AG08470 (cell line): ENCODE measurements around the genes SUN3 and SPATA48.

DNA sequence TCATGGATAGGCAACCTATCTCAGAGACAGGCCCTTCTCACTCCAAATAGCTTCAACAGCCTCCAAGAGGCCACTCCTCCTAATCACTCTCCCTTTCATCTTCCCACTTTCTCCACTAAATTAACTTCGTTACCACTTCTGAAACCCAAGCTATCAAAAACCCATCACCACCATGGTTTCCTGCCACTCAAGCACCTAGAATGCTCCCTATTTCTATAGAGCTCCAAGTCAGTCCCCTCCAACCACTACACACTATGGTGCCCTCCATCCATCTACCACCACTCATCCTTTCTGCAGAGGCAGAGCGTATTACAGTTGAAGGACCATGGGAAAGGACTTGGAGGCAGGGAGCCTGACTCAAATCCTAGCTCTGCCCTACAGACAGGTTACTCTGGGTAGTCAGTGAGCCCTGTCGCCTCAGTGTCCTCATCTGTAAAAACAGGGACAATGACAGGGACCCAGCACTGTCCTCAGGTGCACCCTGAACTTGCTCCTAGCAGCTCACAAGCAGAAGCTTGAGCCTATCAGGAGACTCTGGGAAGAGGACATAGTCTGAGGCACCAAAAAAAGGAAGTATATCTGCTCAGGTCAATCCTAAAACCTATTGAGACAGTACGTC is 124.4 kb downstream of the TNS3 start:
- RRBS, result no CpG with 5 or more reads among the region's 4 CpGs

DNA sequence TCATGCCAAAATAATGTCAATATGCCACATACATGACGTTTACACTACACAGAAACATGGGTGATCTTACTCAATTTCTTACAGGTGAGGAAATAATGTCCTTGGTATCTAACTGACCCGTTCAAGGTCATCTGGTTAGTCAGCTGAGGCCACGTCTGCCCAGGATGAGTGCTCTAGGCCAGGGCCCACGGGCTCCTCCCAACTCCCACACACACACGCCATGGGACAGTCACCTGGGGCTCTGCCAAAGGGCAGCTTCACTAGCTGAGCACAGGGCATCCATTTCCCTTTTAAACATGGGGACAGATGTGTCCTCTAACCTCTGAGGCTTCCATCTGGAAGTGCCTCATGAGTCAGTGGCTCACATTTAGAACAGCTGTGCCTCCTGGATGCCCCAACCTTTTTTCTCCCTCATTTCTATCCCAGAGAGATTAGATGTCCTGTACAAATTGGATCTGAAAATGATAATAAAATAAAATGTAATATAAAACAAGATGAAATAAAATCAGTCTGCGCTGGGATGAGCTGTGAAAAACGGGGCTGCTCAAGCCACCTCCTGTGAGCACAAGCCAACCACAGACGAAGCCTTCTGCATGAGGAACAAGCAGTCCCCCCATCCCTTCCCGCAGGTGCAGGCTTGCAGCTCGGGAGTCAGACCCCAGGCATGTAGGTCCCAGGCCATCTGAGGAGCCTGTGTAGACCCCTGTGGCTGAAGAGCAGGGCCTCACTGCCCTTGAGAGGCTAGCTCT is 123.7 kb downstream of the TNS3 start:
- RRBS, result no CpG with 5 or more reads among the region's 10 CpGs

DNA sequence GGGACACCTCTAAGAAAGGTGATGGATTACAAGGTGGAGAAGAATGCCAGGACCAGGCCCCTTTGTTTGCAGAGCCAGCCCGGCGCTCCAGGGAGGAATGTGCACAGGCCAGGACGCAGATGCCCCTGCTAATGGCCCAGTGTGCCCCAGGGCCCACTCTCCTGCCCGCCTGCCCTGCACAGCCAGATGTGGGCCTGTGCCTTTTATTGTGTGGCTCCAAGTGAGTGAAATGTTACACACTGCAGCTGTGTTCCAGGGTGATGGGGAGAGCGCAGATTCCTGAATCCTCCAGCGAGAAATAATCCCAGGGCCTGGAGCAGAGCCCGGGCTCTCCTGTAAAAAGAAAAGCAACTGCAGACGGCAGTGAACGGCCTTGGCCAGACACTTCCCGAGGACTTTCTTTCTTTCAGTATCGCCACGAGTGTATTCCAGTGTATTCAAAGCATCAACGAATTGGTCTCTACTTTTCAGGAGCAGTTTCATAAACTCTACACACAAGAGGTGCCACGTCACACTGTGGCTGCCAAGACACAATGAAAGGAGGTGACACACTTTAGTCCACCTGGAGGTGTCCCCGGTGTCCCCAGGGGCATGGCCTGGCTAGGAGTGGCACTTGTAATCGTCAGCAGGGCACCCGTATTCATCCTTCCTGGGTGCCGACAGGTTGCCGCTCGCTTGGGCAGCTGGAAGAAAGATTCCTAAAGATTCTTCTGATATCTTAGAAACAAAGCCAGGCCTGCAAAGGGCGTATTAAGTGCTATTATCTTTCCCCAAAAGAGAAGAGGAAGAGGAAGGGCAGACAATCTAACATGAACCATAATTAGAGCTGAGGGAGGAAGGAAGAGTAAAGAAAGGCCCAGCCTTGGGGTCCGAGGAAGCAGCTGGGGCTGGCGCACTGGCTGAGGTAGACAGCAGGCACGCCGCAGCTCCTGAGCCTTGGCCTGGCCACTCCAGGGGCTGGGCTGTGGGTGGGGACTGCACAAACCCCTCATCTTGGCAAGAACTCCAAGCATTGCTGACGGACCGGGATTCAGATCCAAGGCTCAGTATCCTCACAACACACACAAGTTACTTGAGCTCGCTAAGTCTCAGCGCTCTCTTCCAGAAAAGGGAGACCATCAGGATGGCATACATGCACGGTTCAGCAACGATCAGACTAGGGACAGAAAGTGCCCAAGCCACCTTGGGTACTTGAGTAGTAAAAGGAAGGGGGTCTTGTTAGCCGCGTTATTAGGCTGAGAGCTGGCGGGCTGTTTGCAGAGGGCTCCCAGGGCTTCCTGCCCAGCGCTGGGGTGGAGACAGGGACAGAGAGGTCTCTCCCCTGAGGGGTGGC is 4.9 kb downstream of the TNS3 start:
- RRBS, result no CpG with 5 or more reads among the region's 35 CpGs

- RRBS, result no CpG with 5 or more reads among the region's 9 CpGs
Observed at GRCh38 chr7:47610048-47610564, 28.2 kb upstream of the TNS3 start.

DNA sequence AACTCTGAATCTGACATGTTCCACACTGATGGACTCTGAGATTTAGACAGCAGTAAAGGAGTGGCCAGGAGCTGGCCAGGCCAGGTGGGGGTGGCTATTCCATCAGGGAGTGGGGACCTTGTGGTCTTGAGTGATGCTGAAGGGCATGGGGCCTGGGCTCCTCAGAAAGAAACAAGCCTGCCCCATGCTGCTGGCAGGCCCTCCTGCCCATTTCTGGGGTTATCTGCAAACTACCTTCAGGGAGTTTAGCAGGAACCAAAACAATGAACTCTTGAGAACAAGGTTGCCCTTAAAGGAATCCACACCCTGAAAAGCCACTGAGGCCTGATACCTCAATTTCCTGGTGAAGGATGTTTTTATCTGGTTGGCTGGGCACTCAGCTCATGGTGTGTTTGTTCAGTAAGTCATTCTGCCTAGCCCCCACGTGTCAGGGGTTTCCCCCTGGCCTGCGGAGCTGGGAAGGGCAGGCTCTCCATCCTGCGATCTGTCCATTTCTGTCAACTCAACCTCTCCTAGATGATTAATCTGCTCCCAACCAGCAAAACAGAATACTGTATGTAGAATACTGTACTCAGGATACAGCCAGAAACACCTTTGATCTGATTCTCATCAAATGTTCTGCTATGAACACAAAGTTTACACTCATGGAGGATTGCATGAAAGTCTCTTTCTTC is 143.4 kb upstream of the TNS3 start:
- RRBS, result no CpG with 5 or more reads among the region's 3 CpGs

- RRBS, result no CpG with 5 or more reads among the region's 10 CpGs
Observed at GRCh38 chr7:48028856-48029387, at the start of gene SUN3. Gene SUN3 (minus strand): TSS chr7:48029107.

DNA sequence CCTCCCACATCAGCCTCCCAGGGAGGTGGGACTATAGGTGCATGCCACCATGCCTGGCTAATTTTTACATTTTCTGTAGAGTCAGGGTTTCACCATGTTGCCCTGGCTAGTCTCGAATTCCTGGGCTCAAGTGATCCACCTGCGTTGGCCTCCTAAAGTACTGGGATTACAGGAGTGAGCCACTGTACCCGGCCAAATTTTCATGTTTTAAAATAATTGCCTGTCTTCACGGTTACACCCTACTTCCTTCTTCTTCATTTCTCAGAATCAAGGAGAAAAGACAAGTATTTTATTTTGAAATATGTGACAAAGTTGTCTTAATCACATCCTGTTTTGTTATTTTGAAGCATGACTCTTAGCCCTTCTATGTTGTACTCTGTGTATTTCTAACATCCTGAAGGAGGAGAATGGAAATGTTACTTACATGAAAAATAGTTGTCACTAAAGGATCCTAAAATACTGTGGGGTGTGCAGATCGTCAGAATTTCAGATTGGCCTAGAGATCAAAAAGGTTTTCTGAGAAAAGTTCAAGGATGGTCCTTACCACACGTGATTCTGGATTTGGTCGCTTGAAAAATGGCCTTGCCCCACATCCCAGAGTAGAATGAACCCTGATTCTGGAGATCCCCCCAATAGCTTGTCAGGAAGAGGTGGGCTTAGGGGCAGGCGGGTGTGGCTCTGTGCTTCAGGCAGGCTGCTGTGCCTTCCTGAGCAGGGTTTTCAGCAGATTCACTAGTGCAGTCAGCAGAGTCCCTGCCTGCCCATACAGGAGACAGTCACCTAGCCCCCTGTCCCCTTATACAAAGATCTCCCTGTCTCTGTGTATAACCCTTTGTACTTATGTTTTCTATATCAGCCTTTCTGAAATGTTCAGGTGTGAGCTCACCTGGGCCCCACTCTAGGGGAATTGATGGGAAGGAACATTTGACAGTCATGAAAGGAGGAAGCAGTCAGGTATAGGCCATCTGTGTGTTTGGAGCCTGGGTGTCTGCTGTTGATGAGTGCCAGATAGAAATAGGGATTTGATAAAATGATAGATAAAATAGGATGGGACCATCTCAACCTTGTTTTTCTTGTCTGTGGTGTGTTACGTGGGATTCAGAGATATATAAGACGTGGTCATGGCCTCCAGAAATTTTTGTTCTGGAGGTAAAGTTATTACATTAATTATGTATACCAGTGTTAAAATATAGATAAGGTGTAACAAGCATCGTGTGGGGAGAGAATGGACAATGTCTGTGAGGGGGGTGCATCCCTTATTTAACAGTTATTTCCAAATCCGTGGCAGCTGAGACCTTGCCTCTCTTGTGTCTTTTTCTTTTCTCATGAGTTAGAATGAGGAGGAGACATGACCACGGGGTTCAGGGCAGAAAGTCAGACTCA is 8.8 kb downstream of the UPP1 start:
- RRBS, result no CpG with 5 or more reads among the region's 13 CpGs

DNA sequence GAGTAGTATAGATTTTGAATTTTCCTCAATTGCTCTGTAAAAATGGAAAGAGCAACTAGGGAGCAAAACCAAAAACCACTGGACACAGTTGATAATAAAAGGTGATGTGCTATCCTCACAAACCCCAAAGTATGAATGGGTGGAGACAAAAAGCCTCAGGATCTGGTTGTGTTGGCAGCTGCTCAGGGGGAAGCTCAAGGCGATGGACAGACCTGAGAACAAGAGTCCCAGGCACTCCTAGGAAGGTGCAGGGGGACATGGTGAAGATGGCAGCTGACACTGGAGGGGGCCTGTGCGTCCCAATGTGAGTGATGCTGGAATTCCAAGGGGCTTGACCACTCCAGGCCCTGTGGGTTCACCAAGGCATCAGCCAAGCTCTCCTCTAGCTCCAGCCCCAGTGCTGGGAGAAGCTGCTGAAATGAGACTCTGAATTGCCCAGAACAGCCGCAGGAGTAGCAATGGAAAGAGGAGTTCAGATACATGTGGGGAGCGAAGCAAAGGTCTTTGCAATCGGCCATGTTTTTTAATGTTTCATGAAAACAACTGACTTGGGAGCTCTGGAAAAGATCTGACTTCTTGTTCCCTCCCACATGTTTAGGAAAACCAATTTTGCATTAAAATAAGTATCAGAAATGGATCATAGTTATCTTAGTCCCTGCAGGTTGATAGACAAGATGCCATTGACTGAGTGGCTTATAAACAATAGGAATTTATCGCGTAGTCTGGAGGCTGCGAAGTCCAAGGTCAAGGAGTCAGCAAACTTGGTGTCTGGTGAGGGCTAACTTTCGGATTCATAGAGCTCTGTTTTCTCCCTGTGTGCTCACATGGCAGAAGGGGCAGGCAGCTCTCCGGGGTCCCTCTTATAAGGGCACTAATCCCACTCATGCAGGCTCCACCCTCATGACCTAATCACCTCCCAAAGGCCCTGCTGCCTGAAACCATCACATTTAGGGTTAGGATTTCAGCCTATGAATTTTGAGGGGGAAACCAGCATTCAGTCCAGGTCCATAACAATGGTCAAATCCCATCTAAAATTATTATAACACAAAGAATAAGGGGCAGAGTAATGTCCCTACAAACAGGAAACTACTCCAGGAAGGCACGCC is 16.2 kb downstream of the UPP1 start:
- RRBS, result no CpG with 5 or more reads among the region's 11 CpGs

GRCh38 chr7:48200898-48201713 is 29.8 kb downstream of the ABCA13 start:
- RRBS, result no CpG with 5 or more reads among the region's 22 CpGs

- RRBS, result no CpG with 5 or more reads among the region's 44 CpGs
Observed at GRCh38 chr7:48454761-48455391, 283.6 kb downstream of the ABCA13 start.

DNA sequence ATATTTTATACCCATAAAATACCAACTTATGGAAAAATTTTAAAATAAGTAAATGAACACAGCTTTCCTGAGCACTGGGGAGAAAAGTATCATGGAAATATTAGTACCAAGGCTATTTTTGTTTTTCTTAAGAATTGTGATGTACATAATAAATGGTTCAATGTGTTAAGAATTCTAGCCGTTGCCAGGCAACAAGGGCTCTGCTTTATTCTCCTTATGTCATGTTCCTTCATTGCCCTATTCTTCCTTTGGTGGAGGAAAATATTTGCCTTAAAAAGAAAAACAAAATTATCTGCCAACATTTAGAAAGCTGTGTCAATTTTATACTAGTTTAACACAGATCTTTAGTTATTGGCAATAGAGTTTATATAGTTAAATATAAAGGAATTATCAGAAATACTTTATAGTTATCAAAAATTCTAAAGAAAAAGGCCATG is at the start of gene SPATA48:
Gene SPATA48 (plus strand): TSS at position 232 of the 437 bp plus-strand sequence.
- RRBS, result no CpG with 5 or more reads among the region's 1 CpG

- RRBS, result no CpG with 5 or more reads among the region's 22 CpGs
Observed at GRCh38 chr7:50206263-50207186, 98.0 kb upstream of the IKZF1 start.

DNA sequence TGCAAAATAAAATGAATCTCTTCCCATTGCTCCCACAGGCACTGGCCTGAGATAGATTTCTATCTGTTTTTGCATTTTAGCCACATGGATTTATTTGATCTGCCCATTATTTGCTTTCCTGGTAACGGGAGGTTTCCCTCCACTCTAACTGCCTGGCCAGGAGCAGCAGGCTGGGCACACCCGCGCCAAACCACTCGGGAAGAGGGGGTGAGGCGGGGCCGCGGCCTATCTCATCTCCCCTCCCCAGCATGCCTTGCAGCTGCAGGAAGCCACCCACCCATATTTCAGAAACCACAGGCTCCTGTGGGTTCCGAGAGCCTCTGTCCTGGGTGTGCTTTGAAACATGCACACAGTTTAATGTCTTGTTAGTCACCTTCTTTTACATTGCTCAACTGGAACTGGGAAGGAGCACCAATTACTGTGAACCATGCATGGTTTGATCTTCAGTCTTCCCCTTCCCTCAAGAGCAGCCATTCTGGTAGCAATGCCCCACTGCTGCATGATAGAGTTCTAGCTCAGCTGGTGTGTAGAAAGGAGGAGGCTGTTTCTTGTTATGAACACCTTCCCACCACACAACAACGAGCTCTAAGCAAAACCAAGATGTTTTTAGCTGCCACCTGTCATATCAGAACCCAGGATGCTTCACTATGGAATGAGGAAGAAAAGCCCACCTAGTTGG is 37.6 kb upstream of the IKZF1 start:
- RRBS, result no CpG with 5 or more reads among the region's 9 CpGs

DNA sequence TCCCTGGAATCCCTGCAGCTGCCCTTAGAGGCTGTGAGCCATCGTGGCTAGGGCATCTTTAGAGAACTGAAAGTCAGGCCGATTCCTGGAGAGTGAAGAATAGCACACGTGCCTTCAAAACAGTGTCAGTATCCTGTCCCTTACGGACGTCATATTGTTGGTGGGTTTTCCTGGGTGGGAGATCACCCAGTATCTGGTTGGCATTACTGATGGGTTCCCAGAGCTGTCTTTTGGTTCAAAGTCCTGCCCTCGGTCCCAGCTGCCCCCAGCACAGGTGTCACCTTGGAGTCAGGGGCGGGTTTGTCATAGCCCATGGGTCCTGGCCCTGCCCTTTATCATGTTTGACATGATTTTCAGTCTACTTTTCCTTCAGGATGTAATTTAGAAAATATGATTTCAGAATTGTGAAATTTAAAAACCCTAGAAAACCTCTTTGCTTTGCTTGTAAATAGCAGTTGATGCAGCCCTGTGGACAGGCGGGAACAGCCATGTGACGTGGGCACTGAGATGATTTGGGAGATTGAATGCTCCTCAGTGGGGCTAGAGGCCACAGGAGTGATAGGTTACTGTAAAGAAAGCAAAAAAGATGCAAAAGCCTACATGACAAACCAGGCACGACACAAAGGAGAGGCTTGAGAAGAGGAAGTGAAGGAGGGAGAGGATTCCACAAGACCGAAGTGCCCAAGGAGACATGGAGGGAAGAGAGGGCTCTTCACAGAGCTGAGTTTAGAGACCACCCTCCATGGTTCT is 25.5 kb downstream of the IKZF1 start:
- RRBS, result no CpG with 5 or more reads among the region's 11 CpGs

GRCh38 chr7:50352261-50352800 is 47.8 kb downstream of the IKZF1 start:
- RRBS, result no CpG with 5 or more reads among the region's 4 CpGs

DNA sequence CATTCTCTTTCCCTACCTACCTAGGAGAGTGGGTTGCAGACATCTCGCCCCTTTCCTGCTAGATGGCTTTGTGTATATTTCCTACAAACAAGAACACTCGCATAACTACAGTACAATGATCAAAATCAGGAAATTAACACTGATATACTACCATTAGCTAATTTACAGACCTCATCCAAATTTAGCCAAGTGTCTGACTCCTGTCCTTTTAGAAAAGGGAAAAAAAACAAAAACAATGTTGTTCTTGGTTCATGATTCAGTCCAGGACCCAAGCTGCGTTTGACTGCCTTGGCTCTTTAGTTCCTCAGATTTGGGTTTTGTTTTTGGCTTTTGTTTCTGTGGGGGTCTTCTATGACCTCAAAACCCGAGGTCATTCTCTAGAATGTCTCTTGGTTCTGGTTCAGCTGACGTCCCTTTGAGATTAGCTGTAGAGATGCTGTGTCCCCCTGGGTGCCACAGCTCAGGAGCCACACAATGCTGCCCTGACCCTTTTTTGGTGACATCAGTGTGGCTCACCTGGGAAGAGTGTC is 89.6 kb upstream of the DDC start:
- RRBS, result no CpG with 5 or more reads among the region's 5 CpGs

DNA sequence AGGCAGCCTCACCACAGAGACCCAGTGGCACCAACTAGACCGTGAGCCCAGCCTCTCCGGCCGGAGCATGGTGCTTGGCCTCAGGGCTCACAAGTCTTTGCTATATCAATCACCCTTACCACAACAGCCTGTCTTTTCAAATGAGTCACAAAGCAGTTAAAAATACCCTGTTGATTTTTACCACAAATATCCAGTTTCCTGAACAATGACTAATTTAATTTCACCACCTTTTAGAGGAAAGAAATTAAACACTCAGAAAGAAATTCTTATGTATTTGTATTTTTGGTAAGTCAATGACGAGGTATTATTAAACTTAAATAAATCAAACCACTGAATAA is 99.5 kb upstream of the DDC start:
- RRBS, result no CpG with 5 or more reads among the region's 4 CpGs

DNA sequence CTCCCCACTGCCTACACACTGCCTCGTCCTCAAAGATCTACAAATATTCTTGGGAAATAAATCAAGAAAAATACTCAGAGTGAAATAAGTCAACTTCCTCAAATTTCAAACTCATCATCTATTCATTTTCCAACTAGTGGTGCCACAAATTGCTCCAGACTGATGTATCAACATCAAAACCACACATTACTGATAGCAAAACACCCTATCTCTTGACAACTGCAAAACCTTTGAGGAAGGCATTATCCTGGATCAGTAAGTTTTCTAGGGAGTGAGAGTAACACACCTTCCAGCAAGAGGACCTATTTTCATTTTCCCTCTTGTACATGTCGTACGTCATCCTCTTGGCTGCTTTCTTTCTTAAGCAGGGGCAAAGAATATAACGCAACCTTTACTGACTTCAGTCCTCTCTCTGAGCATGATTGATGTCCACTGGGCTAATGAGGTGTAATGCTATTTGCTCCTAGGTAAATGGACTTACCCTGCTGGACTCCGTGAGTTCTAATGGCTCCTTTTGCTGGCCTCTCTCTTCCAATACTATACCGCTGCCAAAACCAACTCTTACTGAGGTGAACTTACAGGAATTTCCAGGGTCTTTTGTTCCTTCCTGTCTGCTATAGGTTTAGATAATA is 87.5 kb downstream of the GRB10 start:
- RRBS, result no CpG with 5 or more reads among the region's 6 CpGs

DNA sequence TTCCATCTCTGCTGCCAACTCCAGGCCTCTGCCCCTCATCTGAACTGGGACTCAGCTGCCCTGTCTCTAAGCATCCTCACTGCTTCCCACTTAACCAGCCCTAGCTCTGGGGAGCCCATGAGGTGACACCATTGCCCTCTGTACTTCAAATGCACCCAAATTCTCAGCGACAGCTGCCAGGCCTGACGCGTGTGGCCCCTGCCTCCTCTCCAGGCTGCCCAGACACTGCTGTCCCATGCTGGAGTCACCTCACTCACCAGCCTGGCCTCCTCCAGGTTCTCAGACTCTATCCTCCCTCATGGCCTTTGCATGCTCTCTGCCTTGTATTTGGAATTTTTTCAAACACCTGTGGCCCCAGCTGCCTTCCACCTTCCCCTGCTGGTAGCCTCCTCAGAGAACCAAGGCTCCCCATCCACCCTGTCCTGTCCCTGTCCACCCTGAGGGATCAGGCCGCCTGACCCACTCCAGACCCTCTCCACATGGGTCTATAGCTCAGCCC is 18.9 kb downstream of the GRB10 start:
- RRBS, result no CpG with 5 or more reads among the region's 4 CpGs

DNA sequence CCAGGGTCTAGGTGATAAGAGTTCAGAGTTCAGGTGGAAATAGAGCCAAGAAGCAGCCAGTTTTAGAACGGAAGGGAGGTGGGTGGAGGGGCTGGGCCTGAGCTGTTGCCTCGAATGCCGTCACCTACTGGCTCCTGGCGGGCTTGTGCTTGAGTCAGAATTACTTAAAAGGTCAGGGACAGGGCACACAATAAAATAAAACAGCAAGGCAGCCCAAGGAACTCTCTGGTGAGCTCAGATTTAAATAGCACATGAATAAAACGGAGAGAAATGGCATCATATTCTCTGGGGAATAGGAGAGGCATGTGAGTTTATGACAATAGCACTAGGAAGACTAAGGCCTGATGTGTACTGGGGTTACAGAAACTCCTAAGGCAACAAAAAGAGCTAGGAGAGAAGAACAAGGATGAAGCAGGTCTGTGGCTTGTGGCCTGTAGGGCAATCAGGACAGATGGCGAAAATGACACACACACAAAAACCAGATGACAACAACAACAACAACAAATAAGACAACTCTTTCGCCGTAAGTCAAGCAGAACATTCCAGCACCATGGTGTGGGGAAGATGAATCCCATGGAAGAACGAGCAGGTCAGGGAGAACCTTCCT is 56.4 kb upstream of the GRB10 start:
- RRBS, result no CpG with 5 or more reads among the region's 9 CpGs